Colic lymph node (tissue), 1 donor: Measurements from ENCODE around the gene CEACAM6.

DNA sequence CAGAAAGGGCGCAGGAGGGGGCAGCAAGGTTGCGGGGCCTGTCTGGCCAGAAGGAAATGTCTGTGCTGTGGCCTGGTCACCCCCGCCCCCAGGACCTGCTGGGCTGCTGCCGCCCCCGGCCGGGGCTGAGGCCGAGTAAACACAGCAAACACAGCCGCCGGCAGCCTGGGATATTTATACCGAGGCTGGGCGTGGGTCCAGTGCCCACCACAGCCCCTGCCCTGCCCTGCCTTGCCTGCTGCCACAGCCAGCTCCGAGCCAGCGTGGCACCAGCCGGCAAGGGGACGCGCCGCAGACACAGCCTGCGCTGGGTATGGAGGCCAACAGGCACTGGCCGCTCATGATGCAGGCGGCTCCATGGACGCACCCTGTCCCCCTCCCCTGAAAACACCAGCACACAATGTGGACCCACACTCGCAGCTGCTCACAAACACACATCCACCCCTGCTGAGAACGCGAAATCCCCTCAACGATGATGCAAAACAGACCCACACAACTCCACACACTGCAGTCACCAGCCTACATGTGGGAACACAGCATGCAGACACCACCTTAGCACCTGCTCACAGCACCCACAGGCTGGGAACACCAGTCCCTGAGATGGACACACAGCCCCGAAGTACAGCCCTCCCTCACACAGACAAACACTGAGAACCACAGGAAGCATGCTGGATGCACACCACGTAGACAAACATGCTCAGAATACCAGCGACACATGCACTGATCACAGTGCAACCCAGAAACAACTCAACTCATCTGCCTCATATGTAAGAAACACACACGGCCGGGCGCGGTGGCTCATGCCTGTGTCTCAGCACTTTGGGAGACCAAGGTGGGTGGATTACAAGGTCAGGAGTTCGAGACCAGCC, 16.1 kb downstream of the CCDC97 start:
- PRO-cap, result bidirectional peak, plus-strand start at position 700 of the sequence, minus-strand start at position 549 of the sequence

DNA sequence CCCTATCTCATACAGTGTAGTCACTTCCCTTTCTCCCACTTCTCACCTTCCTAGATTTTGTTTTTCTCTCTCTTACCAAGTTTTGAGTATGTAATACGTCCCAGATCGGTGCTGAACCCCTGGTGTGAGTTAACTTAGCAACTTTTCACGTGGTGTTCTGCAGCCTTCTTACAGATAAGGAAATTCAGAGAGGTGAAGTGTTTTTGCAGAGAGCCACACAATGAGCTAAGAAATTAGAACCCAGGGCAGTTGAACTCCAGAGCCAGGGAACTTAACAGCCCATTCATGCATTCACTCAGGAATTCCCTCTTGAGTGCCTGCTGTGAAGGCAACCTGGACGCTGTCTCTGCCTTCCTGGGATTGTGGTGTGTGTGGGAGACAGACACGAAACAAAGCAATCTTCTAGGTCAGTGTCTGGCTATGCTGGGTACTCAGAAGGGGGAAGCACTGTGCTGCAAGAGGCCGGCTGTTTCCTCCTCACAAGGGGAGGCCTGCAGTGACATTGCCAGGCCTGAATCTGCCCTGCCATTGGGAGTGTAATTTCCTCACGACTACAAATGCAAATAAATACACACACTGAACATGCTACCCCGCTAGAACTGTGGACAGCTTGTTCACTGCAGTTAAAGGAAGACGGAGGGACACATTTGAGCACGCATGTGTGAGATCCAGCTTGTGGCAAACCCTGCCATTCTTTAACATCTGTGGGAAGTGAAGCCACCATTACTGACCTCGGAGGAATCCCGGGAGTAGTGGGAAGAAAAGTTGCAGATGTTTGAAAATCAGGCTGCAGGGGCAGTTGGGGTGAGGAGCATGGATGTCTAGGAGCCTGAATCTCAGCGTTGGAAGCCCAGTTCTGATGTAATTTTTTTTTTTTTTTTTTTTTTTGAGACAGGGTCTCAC, 9.7 kb downstream of the BCKDHA start:
- PRO-cap, result no peak

DNA sequence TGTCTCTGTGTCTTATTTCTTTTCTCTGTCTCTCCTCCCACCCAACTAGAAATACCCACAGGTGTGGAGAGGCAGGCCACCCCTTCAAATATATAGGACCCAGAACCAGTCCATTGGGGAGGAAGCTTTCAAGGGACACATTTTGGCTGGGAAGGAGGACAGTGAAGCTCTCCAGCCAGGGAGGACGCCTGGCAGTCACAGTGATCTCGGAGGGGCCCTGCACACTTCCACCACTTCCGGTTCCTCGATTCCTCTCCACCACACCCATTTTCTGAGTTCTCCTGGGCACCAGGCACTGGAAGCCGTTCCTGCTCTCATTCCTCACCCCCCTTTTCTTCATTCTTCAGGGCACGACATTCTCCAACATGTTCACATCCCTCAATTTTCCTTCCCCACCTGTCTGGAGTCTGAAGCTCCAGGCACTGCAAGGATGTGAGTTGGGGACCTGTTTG, 30.4 kb upstream of the CEACAM21 start:
- PRO-cap, result no peak

GRCh38 chr19:41552350-41553024, 23.5 kb upstream of the CEACAM21 start:
- PRO-cap, result bidirectional peak, plus-strand start at chr19:41552855, minus-strand start at chr19:41552802

GRCh38 chr19:41554869-41555619, 20.9 kb upstream of the CEACAM21 start:
- PRO-cap, result bidirectional peak, plus-strand start at chr19:41555363, minus-strand start at chr19:41555050

GRCh38 chr19:41649651-41650287, 22.9 kb upstream of the CEACAM4 start:
- PRO-cap, result no peak

DNA sequence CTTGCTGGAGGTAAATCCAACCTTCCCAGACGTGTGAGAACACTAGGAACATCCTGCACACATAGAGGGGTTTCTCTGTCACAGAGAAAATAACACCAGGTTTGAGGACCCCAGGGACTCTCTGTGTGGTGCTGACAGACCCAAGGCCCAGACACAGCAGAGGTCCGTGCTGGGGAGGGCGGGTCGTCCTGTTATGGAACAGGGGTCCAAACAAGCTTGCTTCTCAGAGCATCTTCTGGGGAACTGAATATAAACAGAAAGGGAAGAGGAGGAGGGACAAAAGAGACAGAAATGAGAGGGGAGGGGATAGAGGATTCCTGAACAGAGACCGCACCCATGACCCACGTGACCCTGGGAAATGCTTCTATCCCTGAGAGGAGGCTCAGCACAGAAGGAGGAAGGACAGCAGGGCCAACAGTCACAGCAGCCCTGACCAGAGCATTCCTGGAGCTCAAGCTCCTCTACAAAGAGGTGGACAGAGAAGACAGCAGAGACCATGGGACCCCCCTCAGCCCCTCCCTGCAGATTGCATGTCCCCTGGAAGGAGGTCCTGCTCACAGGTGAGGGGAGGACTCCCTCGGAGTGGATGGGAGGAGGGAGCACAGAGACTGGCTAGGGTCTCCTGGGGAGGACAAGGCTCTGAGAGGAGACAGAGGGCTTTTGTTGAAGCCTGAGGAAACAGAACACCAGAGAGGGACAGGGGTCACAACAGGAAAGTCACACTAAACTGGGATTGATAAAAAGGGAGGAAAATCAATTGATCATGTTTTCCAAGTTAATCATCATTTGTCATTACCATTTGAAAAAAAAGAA, at the start of gene CEACAM6:
CEACAM6 (plus strand) TSS at position 388 of the 813 bp plus-strand sequence.
- PRO-cap, result no peak

DNA sequence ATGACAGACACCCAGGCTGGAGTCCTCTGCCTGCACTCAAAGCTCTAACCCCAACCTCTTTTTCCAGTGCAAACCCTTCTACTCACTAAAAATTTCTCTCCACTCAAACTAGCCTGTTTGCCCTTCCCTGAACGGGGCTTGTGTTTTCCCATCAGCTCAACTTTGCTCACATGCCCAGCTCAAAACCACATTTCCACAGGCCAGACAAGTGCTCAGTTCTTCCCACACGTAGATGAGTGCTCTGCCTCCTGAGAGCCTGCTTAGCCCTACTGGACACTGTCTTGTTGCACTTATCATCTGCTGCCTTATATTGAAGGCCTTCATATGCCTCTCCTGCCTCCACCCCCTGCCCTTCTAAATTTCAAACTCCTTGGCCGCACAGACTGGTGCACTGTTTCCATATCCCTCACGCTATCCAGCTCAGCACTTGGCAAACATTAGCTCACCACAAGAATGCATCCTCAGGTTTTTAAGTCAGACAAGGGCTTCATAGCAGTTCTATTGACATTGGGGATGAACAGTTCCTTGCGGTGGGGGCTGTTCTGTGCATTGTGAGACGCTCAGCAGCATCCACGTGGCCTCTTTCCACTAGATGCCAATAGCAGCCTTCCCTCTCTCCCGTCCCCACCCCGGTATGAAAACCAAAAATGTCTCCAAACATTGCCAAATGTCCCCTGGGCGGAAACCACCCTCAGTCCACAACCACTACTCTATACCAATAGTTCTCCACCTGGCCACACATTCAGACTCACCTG, 3.9 kb upstream of the CEACAM3 start:
- PRO-cap, result no peak

DNA sequence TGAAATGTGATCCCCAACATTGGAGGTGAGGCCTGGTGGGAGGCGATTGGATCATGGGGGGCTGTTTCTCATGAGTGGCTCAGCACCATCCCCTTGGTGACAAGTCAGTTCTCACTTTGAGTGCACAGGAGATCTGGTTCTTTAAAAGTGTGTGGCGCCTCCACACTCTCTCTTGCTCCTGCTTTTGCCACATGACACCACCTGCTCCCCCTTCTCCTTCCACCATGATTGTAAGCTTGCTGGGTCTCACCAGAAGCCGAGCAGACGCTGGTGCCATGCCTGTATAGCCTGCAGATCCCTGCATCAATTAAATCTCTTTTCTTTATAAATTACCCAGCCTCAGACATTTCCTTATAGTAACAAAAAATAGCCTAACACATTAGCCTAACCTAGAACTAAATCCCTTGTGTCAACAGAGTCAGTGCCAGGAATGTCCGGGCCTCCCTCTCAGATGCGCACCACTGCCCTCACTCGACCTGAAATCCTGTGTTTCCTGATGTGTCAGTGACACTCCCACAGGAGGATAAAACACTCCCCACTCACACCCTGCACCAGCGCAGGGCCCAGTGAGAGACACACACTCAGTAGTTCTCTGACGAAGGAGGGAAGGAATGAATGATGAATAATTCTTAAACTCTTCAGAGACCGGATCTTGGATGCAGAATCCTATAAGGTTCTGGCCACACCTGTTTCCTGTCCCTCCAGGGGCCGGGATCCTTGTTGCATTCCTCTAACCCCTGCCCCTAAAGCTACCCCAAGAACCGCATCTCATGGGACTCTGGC, 3.0 kb downstream of the CEACAM3 start:
- PRO-cap, result no peak

GRCh38 chr19:41810814-41811585, 14.6 kb downstream of the CEACAM3 start:
- PRO-cap, result no peak

DNA sequence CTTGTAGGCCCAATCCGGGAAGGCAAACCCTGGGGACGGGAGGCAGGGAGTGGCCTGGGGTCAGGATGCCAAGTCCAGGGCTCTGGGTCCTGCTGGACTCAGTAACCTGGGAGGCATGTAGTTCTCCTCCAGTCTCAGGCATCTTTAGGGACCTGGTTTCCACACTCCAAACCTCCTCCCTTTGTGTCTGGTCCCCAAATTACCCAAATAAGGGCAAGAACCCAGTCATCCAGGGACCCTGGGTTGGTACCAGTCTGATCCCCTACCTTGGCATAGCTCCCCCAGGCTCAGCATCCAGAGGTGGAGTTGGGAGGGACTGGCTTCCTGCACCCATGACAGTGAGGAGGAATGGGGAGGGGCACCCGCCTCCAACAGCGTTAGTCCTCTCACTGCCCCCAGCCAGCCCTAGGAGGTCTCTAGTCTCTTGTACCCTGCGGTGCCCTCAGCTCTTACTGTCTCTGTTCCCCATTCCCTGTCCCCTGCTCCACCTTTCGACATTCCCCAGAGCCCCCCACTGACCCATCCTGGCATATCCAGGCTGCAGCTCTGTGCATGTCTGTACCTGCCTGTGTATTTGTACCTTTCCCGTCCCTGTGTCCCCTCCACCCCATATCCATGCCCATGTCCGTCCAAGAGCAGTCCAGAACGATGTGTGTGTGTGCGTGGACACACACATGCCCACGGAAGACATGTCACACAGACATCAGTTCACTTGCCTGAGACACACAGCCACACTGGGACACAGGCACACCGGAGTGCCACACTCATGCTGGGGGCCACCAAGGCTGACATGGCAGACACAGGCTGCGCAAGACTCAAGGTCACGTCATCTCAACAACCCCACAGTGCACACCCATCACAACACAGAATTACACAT, 17.9 kb downstream of the ERFL start:
- PRO-cap, result no peak

GRCh38 chr19:42074701-42075938, 846 bp upstream of the ZNF574 start:
- PRO-cap, result unidirectional peak, plus-strand start at chr19:42075379; bidirectional peak, plus-strand start at chr19:42076185, minus-strand start at chr19:42075812

- PRO-cap, result bidirectional peak, plus-strand start at chr19:42199336, minus-strand start at chr19:42199115
Measured at GRCh38 chr19:42198997-42199255, 18.6 kb downstream of the DEDD2 start.

GRCh38 chr19:42203380-42203733, 14.1 kb downstream of the DEDD2 start:
- PRO-cap, result no peak

- PRO-cap, result no peak
Measured at GRCh38 chr19:42228987-42230114, 9.2 kb downstream of the ZNF526 start.

DNA sequence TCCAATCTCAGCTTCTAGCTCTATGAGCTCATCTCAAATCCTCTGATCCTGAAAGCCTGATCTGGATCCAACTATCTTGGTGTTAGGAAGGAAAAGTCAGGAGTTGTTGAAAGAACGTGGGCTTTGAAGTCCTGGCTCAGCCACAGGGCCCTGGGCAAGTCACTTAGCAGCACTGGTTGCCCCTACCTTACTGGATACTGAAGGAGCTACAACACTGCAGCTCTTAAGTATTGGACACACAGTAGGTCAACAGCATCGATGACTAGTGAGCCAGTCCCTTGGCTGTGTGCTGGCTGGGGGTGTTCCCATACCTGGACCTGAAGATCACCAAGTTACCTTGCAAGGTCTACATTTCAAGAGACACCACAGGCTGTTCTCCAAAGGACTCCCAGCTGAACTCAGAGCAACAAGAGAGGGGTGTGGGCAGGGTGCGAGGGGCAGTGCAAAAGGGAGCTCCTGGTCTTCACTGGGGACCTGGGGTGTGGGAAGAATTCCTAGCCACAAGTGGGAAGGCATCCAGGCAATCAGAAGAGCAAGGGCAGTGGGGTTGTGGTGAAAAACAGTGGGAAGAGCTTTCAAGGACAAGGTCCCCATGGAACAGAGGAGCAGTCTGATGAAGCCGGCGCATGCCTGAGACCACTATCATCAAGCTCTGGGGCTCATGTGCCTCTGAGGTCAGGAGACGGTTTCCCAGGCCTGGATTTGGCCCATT, 4.5 kb upstream of the GSK3A start:
- PRO-cap, result no peak

GRCh38 chr19:42250753-42251428, 4.0 kb downstream of the ERF start:
- PRO-cap, result no peak

DNA sequence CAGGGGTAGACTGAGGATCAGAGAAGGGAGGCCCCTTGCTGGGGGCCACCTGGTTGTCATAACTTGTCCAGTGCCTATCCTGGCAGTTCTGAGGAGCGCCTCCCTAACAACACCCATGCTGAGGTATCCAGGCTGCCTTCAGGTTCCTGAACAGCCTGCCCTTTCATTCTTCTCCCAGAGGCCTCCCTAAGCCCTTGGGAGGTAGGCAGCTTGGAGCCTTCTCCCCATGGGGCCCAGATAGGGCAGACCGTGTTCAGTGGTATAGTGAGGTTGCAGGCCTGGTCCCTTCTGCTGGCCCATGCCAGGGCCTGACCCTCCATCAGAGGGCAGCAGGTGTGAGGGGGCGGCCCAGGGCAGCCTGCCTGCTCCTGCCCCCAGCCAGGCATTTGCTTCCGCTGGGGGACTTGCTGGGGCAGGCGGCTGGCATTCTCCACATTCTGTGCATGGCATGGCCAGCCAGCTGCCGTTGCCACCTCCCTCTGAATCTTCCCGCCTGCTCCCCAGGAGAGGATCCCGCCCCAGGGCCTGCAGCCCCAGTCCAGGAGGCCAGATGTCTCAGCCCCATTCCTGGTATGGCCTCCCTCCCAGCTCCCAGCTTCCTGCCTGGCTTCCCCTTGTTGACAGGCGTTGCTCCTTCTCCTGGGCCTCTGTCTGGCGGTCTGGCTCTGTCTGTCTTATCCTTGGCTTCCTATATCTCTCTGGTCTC, 8.8 kb downstream of the CIC start:
- PRO-cap, result no peak

- PRO-cap, result no peak
Measured at GRCh38 chr19:42282396-42283082, 13.5 kb downstream of the CIC start.

GRCh38 chr19:42330135-42330604, 4.7 kb downstream of the MEGF8 start:
- PRO-cap, result no peak